Uterus (tissue), 7 donors: ENCODE measurements around a stretch of chr15.

DNA sequence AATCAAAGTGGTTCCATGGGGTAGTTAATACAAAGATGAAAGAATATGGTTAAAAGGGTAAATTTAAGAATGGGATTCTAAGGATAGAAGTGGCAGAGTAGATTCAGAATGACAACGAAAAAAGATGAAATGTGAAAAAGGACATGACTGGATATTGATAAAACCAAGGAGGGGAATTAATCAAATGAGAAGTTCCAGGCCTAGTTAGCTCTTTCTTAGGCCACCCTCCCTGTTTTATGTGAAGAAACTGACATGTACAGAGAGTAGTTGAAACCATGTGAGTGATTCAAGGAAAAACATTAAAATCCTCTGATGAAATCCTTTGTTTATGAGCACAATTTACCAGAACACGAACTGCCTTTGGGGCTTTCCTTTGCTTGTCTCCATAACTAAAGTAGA is 558.1 kb downstream of the NR2F2 start:
- PRO-cap, 4 experiments: peak in 4 of 4 experiments; most common plus-strand start position 345 of the sequence (in 4); most common minus-strand start position 236 of the sequence (in 1)
- RAMPAGE, long total RNA, 2 experiments: no peak in any of the 2 experiments
- RRBS: no CpG with 5 or more reads among the region's 2 CpGs

GRCh38 chr15:97652787-97653359 is 307.6 kb upstream of the ARRDC4 start:
- PRO-cap, 4 experiments: no peak in any of the 4 experiments
- RAMPAGE, long total RNA, 2 experiments: no peak in any of the 2 experiments
- RRBS: 2% methylated on average over 6 of the region's 33 CpGs

GRCh38 chr15:97947733-97948338 is 12.7 kb upstream of the ARRDC4 start:
- PRO-cap, 4 experiments: no peak in any of the 4 experiments
- RAMPAGE, long total RNA, 2 experiments: no peak in any of the 2 experiments
- RRBS: no CpG with 5 or more reads among the region's 14 CpGs

DNA sequence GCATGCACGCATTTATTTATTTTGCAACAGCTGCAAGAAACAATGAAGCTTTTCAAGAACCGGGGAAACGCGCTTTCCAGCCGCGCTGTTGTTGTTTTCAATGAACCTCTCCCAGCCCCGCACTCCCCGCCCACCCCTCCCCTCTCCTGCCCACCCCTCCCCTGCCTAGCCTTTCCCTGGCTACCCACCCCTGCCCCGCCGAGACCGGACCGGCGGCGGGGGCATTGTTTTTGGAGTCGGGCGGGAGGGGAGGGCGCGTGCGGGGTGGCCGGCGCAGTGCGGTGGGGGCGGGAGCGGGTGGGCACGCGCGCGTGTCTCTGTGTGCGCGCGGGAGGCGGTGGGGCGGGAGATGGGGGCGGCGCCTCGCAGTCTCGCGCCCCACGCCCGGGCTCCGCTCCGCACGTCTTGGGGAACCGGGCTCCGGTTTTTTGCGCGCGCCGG is 325 bp upstream of the IGF1R start:
- PRO-cap, 4 experiments: peak in 4 of 4 experiments; most common minus-strand start position 102 of the sequence (in 2)
- RAMPAGE, long total RNA, 2 experiments: no peak in any of the 2 experiments
- RRBS: 2% methylated on average over 16 of the region's 49 CpGs

DNA sequence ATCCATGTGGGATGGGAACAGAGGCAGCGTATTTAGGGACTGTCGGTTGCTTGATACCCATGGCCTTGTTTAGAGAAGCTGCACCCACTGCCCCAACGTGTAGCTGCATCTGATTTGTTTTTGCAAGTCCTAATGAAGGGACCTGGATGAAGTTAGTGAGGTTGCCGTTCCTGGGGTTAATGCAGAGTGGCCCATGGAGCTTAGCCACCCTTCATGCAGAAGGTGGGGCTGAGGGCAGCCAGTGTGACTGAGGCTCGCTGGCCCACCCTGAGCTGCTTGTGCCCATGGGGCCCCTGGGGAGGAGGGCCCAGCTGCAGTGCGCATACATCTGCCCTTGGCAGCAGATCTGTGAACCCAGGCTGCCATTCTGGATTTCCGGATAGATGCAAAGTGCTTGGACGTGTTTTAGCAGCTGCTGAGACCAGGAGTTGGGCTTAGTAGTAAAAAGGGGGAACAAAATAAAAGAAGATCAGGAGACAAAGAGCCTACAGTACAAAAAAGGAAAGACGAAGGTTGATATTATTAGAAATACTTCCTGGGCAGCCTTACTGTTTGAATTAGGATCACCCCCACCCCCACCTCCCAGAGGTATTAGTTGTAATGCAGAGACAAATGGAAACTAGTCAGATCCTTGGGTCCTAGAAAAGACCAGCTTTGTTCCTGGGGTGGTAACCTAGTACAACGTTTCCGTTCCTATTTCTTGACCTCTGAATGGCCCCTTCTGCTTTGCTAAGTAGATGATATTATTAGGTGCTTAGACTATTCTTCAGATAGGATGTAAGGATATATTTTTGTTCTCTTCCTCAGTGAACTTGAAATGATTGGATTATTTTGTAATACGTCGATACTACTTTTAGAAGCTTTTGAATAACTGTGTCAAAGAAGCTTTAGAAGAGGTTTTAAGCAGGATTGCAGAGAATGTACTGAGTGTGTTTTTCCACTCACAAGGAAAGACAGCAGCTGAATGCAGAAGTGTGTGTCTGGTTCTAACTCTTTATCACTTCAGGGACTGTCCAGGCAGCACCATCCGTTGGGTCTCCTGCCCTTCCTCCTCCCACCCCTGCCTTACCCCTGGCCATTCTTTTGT is 70.3 kb downstream of the IGF1R start:
- PRO-cap, 4 experiments: peak in 2 of 4 experiments; most common plus-strand start position 997 of the sequence (in 2)
- RAMPAGE, long total RNA, 2 experiments: start-site peak on the plus strand in 1 of 2 experiments, centred at positions 250 to 376 of the sequence, 5 to 11 reads per replicate
- RRBS: no CpG with 5 or more reads among the region's 14 CpGs

GRCh38 chr15:98724025-98724288 is 75.6 kb downstream of the IGF1R start:
- PRO-cap, 4 experiments: no peak in any of the 4 experiments
- RAMPAGE, long total RNA, 2 experiments: no peak in any of the 2 experiments
- RRBS: no CpG with 5 or more reads among the region's 1 CpG

GRCh38 chr15:98753934-98755115 is 106.0 kb downstream of the IGF1R start:
- PRO-cap, 4 experiments: peak in 1 of 4 experiments; most common plus-strand start chr15:98754349 (in 1); most common minus-strand start chr15:98754355 (in 1)
- RAMPAGE, long total RNA, 2 experiments: start-site peak on the plus strand in 1 of 2 experiments, at chr15:98753769-98754503 at its widest, 11 reads per replicate
- RRBS: no CpG with 5 or more reads among the region's 12 CpGs

DNA sequence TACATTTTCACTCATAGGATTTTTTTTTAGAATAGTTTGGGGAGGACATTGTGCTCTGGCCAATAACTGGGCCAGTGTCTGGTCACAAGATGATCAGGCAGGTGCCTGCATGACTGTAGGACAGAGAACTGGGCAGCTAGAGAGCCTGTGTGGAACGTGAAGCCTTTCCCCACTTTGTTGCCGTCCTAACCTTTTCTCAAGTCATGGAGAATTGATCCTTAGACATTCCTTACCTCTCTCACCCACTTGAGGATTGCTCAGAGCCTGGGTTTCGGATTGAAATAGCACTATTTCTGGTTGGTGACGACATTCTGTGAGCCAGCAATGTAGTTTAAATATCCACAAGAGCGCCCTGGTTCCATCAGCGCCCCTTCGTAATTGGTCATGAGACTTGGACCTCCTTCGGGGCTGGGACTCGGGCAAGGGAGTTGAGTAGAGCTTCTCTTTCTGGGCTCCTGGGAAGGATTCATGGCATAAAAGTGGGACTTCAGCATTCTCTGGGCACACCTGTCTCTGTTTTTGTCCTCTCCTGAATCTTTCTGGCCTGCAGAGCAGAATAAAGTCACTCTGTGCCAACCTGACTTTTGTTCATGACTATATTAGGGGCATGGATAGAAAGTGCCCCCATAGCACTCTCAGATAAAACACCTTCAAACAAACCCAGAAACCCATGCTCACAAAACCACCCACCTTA is 138.5 kb downstream of the IGF1R start:
- PRO-cap, 4 experiments: no peak in any of the 4 experiments
- RAMPAGE, long total RNA, 2 experiments: start-site peak on the plus strand in 1 of 2 experiments, centred at position 279 of the sequence, 13 reads per replicate
- RRBS: no CpG with 5 or more reads among the region's 9 CpGs

DNA sequence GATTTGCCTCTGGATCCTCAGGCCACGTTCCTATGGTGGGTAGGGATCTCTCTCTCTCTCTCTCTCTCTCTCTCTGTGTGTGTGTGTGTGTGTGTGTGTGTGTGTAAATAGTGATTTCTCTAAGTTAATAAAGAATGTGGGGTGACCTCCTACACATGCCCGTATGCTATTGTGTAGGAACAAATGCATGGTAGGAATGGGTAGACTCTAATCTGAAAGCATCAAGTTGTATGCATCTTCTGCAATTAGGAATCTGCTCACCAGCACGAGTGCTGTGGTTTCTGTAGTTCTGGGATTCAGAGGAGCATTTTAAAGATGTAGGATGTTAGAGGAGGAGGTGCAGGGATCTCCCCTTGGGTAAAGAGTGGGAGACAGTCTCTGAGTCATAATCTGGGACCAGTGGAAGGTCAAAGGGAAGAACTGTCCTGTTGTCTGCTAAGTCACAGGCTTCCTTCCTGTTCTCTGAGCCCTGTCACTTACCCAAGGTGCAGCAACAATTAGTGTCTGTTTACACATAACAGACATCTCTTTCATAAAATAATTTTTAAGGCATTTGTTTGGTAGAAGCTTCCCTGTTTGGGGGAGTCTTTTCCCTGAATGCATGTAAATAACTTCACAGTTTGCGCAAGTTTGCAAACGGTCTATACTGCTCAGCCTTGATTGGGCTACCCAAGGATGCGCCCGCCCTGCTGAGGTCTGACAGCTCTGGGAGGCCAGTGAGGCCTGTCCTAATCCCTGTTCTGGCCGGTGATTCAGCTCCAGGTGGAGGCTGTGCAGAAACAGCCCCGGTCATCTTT is 139.8 kb downstream of the IGF1R start:
- PRO-cap, 4 experiments: no peak in any of the 4 experiments
- RAMPAGE, long total RNA, 2 experiments: start-site peak on the plus strand in 1 of 2 experiments, centred at position 148 of the sequence, 5 reads per replicate
- RRBS: no CpG with 5 or more reads among the region's 9 CpGs

GRCh38 chr15:98803941-98804561 is 155.7 kb downstream of the IGF1R start:
- PRO-cap, 4 experiments: no peak in any of the 4 experiments
- RAMPAGE, long total RNA, 2 experiments: no peak in any of the 2 experiments
- RRBS: no CpG with 5 or more reads among the region's 8 CpGs

- PRO-cap, 4 experiments: no peak in any of the 4 experiments
- RAMPAGE, long total RNA, 2 experiments: no peak in any of the 2 experiments
- RRBS: 83% methylated on average over 1 of the region's 15 CpGs
Measured at GRCh38 chr15:98847155-98848148, 160.1 kb downstream of the PGPEP1L start.

- PRO-cap, 4 experiments: peak in 1 of 4 experiments; most common plus-strand start chr15:98853909 (in 1); most common minus-strand start chr15:98853819 (in 1)
- RAMPAGE, long total RNA, 2 experiments: no peak in any of the 2 experiments
- RRBS: no CpG with 5 or more reads among the region's 11 CpGs
Measured at GRCh38 chr15:98853561-98854012, 154.0 kb downstream of the PGPEP1L start.

- PRO-cap, 4 experiments: no peak in any of the 4 experiments
- RAMPAGE, long total RNA, 2 experiments: no peak in any of the 2 experiments
- RRBS: no CpG with 5 or more reads among the region's 4 CpGs
Measured at GRCh38 chr15:98888733-98889201, 118.8 kb downstream of the PGPEP1L start.

GRCh38 chr15:98923104-98923778 is 84.4 kb downstream of the PGPEP1L start:
- PRO-cap, 4 experiments: no peak in any of the 4 experiments
- RAMPAGE, long total RNA, 2 experiments: no peak in any of the 2 experiments
- RRBS: 45% methylated on average over 2 of the region's 21 CpGs

DNA sequence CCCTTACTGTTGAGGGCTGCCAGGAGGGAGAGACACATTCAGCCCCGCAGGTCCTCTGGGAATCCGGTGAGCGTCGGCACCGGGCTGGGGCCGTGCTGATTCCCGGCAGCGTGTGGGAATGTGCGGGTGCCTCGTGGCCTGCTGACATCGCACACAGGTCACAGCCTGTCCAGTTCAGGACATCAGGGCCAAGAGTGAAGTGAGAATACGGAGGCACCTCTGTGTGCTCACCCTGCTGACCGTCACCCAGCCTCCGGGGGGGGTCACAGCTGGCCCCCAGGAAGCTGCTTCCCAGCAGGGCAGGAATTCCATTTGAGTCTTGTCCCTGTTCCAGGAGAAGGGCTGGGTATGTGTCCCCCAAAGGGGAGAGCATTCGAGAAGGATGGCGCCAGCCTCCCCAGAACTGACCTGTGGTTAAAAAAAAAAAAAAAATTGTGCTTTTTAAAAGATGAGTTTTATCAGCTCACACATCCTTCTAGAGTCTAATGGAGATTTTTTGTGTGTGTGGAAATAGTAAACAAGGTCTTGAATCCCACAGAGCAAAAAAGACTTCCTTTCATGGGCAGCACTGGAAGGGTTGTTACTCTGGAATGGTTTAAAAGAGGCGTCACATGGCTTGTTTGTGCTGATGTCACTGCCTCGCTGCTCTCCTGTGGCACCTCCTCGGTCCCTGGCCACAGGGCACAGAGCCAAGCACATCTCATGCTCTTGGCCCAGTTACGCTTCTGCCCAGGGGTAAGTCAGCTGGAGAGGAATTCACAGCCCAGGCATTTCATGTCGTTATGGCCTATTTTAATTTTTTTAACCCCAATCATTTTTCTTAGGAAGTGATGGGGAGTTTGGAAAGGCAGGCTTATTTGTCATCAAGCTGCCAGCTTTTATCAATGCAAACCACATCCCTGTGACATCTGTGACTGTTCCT is 53.4 kb downstream of the PGPEP1L start:
- PRO-cap, 4 experiments: peak in 4 of 4 experiments; most common plus-strand start position 625 of the sequence (in 3); most common minus-strand start position 416 of the sequence (in 4)
- RAMPAGE, long total RNA, 2 experiments: no peak in any of the 2 experiments
- RRBS: no CpG with 5 or more reads among the region's 21 CpGs

GRCh38 chr15:99106421-99107110 is 1.7 kb downstream of the SYNM start:
- PRO-cap, 4 experiments: peak in 1 of 4 experiments; most common plus-strand start chr15:99106697 (in 1); most common minus-strand start chr15:99106544 (in 1)
- RAMPAGE, long total RNA, 2 experiments: no peak in any of the 2 experiments
- RRBS: no CpG with 5 or more reads among the region's 14 CpGs

DNA sequence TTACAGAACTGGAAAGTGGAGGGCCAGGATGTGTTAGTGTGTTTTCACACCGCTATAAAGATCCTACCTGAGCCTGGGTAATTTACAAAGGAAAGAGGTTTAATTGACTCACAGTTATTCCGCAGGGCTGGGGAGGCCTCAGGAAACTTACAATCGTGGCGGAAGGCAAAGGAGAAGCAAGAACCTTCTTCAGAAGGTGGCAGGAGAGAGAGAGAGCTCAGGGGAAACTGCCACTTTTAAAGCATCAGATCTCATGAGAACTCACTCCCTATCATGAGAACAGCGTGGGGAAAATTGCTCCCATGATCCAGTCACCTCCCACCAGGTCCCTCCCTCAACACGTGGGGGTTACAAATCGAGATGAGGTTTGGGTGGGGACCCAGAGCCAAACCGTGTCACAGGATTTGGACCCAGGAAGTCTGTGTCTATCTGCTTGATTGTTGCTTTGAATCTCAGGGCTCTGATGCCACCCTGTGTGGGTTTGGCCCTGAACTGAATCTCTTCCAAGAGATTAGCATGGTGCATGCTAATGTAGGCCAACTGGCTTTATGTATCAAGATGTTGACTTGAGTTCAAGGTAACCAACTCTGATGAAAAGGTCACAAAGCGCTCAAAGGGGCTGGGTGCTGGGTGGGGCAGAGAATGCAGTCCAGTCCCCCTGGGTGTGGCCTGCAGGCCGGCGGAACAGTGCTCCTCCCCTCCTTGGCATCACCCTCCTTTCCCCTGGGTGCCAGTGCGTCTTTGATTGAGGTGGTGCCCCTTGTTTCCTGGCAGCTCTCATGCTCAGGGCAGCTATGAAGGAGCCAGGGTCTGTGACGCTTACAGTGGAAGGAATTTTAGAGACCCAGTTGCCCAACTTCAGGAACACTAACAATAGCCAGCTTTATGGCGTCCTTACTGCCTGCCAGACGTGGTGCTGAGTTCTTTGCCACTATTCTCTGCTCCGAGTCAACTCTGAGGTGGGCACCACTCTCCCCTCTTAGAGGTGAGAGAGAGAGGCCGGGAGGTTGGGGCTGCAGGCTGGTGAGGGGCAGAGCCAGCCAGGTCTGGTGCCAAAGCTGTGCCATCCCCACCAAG is 9.5 kb downstream of the SYNM start:
- PRO-cap, 4 experiments: no peak in any of the 4 experiments
- RAMPAGE, long total RNA, 2 experiments: no peak in any of the 2 experiments
- RRBS: no CpG with 5 or more reads among the region's 17 CpGs

DNA sequence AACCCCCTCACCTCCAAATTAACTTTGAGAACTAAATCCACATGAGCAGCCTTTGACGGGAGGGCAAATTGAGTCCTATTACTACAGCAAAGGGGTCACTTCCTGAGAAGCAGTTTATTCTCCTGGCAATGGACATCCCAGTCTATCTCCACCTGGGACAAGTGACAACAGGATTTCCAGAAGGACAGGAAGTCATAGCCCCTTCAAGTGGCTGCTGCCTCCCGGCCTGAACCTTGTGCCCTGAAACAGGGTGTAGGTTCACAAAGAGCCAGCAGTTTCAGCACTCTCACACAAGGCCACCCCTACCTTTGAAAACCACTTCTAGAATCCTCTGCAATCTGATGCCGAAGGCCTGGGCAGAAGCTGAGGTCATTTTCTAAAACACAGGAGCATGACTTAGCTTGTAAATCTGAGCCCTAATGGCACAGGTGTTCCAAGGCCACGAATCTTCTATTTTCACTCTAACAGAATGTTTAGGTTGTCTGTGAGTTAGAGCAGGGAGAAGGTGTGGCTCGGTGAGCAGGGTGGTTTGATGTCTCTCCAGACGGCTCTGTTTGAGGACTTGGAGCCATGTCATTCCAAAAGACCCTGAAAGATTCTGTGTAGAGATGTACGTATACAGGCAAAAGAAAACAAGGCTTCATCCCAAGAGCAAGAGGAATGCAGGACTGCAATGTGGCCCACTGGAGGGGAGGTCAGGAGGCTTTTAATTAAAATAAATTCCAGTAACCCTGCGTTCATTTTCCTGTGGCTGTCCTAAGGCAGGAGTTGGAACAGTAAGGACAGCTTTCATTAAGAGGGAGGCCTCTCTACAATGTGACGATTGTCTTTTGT is 62.3 kb downstream of the SYNM start:
- PRO-cap, 4 experiments: no peak in any of the 4 experiments
- RAMPAGE, long total RNA, 2 experiments: no peak in any of the 2 experiments
- RRBS: no CpG with 5 or more reads among the region's 9 CpGs

GRCh38 chr15:99306501-99307099 is 55.3 kb downstream of the LRRC28 start:
- PRO-cap, 4 experiments: no peak in any of the 4 experiments
- RAMPAGE, long total RNA, 2 experiments: no peak in any of the 2 experiments
- RRBS: no CpG with 5 or more reads among the region's 7 CpGs

DNA sequence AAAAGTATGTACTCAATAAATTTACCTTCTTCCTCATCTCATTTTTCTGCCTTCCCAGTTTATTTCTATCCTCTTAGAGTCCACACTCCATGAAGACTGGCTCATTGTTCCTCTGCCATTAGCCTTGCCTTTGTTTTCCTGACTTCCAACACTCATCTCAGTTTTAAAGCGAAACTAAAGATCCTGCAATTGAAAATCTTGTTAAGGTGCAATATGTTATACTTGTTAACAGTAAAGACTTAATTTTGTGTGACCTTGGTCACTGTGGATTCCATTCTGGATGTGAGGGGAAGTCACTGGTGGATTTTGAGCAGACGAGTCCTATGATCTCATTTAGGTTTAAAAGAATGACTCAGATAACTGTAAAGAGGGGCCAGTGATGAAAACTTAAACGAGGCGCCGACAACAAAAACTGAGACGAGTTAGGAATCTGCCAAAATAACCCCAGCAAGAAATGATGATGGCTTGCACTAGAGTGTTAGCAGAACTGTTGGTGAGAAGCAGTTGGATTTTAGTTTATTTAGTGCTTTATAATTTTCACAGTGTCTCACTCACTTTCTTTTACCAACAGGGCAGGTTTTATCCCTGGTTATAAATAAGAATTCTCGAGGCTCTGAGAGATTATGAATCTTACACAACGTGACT is 56.4 kb downstream of the LRRC28 start:
- PRO-cap, 4 experiments: no peak in any of the 4 experiments
- RAMPAGE, long total RNA, 2 experiments: no peak in any of the 2 experiments
- RRBS: no CpG with 5 or more reads among the region's 8 CpGs